Epidermal melanocyte (primary cell): Measurements from ENCODE around the gene CCDC82.

DNA sequence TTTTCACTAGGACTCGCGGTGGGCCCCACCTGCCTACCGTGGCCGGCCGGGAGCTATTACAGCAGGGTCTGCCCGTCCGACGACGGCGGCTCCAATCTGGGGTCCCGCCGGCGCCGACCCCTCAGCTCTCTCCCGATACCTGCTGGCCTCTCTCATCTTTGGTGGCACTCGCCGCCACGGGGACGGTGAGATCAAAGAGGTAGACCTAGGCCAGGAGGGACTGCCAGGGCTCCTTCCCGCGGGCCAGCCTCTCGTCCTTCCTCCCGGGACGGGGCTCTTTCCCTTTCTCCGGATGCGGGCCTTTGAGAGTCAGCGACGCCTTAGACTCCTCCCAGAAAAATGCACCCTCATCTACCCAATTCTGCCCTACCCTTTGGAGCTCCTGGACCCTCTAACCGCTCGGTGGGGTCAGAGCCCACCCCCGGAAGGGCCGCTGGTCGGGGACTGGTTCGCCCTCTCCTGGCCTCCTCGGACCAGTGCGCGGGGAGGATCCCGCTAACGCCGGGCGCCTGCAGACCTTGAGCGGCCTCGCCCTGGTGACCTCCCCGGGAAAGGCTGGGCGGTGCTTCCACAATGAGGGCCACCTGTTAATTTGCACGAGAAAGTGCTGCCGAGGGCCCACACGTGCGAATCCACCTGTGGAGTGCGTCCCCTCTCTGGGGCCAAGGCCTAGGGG lies 61.2 kb downstream of the ENDOD1 start:
- RRBS = 3% methylated on average over 22 of the region's 50 CpGs

DNA sequence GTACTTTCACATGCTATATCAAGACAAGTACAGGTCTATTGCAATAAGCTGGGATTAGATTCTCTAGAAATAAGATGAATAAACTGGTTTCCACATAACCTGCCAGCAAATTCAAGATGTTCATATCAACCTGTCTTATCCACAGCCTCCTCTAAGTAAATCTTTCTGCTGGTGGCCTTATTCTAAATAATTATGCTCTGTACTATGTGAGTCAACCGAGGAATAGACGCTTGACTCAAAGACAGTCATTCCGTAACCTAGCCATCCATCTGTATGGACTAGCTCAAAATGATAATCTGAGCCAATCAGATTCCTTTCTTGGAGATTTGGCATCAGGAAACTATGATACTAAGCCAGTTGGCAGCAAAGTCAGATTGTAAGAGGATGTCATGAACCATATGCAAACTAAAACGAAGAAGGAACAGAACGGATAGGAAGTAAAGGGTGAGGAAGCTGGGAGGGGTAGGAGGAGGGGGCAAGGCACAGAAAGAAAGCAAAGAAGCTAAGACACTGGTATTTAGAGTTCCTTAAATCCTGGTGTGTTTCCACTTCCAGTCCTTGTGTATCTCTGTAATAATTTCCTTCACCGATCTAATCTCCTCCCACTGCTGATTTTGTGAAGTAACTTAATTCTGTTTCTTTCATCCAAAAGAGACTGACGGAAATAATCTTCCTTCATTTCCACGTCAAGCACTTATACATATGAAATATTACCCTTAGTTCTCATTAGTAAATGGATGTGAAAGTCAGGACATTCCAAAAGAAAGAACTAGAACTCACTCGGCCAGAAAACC lies 10.7 kb upstream of the SESN3 start:
- RRBS = no CpG with 5 or more reads among the region's 9 CpGs

DNA sequence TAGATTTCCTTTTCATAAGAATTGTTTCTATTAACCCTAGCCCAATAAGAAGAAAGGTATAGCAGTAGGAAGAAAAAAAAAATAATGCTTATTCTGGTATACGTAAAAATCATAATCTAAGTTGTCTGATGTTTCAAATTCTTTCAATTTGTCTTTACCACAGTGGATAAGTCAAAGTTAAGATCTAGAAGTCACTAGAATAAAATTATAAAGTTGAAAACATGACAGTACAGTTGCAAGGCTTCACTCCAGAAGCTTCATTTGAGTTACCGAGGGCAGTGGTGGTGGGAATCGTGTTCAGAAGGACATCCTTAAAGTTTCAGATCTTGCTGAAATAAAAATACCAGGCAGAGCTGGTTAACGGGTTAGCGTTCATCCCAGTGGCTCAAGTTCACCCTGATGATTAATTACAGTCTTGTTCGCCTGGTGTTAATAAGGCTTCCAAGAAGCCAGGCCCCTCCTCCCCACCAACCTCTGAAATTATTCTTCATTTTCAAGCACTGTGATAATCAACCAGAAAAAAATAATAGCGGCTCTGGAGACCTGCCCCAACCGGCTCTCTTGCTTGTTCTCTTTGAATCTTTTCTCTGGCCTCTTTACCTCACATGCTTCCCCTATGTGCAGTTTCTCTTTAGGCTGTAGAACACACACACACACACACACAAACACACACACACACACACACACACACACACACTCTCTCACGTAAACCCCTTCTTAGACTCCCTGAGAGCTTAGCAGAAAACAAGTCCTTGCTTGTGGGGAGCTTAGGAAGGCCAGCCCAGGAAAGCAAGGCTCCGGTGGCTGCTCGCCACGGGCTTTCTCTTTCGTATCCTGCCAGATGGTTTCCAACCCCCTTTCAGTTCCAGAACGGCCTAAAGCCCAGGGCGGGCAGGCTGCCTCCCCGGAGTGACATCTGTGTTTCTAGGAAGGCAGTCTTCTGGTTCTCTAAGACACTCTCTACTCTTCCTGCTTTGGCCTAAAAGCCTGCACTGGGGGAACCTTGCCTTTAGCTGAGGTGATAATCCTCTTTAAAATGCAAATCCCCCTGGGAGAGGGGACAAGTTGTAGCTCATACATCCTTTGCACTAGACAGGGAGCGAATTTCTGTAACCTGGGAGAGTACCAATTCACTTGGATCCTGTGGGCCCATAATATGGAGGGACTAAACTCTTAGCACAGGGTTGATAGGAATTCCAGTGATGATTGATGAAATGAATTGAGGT lies 106.3 kb upstream of the SESN3 start:
- RRBS = 17% methylated on average over 7 of the region's 17 CpGs

- RRBS = no CpG with 5 or more reads among the region's 5 CpGs
Measured at GRCh38 chr11:95495538-95496263, 264.7 kb upstream of the SESN3 start.

- RRBS = no CpG with 5 or more reads among the region's 13 CpGs
Measured at GRCh38 chr11:95631633-95632021, 158.0 kb downstream of the FAM76B start.

DNA sequence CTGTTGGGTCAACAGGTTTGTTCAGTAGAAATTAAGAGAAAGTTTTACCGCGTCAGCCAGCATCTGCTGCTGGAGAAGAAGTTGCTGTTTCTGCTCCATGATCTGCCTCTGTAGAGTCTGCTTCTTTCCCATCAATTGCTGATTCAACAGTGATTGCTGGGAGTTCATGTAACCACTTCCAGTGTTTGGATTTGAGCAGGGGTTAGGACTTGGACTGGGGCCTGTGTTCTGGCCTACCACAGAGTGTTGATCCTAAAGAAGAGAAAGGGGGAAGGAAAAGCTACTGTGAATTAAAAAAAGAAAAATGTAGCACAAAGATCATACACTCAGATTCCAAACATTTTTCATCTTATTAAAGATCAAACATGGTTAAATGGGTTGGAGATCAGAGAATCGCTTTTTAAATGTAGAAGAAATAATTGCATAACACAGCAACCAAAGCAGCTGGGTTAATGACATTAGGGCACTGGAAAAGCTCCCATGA lies 67.6 kb upstream of the MTMR2 start:
- RRBS = no CpG with 5 or more reads among the region's 3 CpGs

- RRBS = no CpG with 5 or more reads among the region's 9 CpGs
Measured at GRCh38 chr11:96011850-96012790, 88.2 kb upstream of the MTMR2 start.

GRCh38 chr11:96076524-96076999 lies 152.7 kb upstream of the MTMR2 start:
- RRBS = no CpG with 5 or more reads among the region's 2 CpGs

DNA sequence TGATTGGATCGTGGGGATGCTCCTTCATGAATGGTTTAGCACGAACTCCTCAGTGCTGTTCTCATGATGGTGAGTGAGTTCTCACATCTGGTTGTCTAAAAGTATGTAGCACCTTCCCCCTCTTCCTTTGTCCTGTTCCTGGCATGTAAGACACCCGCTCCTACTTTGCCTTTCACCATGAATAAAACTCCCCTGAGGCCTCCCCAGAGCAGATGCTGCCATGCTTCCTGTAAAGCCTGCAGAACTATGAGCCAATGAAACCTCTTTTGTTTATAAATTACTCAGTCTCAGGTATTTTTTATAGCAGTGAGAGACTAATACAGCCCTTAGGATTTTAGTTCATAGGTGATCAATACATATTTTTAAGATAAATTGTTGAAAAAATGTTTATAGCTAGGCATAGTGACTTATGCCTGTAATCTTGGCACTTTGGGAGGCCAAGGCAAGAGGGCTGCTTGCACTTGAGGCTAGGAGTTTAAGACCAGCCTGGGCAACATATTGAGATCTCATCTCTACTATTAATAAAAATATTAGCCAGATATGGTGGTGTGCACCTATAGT lies 191.4 kb downstream of the MAML2 start:
- RRBS = no CpG with 5 or more reads among the region's 3 CpGs

DNA sequence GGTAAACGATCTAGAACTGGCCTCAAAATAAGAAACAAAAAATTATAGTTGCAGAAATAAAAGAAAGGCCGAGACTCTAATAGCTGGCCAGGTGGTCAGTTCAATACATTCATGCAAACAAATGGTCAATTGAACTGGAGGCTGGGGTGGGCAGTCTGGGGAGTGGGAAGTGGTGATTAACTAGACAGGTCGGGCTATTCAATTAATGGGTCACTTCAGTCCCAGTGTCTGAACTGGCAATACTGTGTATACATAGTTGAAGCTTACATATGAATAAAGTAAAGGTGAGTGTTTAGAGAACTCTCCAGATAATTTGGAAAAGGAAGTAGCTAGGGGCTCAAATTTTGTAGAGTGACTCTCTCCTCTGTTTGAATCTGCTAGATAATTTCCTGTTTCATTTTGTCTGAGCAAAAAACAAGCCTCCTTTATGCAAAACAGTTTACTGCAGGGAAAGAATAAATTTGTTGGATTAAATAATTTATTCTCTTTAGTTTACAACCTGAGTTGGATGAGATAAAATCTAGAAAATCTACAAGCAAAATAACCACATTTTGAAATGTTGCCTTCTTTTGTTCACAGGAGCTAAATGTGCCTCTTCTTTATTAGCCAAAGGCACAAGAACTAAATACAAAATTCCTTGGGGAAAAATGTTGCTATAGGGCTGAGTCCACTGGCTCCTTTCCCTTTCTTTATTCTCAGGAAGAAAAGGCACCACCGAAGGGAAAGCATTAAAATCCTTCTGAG lies 148.8 kb downstream of the MAML2 start:
- RRBS = no CpG with 5 or more reads among the region's 4 CpGs

DNA sequence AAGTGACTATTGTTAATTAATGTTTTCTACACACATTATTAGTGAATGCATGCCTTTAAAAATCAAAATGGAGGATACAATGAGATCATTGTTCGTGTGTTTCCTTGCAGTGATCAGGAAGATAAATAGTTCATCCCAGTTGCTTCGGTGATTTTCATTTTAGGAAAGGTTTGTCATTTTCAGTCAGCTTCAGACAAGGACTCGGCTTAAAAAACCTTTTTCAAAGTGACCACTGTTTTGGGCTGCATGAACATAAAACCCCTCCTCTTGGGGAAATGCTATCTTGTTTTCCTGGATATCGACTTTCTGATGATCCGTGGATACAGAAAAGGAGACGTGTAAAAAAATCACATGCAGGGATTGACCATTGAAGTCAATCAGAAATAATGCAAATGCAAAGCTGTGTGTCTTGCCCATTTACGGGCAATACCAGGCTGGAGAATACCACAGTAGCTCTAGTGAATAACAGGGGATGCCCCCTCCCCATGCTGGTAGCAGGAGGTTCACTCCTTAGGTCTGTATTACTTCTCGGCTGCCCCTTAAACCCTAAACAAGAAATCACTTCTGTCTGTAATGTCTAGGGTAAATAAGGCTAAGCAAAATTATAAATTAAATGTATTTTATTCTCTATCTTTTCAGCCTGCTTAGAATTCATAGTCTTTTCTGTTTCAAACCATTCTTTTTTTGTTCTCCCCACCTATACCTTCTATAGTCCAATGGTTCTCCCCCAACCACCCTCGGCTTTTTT lies 146.7 kb downstream of the MAML2 start:
- RRBS = no CpG with 5 or more reads among the region's 9 CpGs

- RRBS = no CpG with 5 or more reads among the region's 2 CpGs
Measured at GRCh38 chr11:96200116-96200845, 142.7 kb downstream of the MAML2 start.

GRCh38 chr11:96215203-96216290 lies 127.4 kb downstream of the MAML2 start:
- RRBS = no CpG with 5 or more reads among the region's 7 CpGs

DNA sequence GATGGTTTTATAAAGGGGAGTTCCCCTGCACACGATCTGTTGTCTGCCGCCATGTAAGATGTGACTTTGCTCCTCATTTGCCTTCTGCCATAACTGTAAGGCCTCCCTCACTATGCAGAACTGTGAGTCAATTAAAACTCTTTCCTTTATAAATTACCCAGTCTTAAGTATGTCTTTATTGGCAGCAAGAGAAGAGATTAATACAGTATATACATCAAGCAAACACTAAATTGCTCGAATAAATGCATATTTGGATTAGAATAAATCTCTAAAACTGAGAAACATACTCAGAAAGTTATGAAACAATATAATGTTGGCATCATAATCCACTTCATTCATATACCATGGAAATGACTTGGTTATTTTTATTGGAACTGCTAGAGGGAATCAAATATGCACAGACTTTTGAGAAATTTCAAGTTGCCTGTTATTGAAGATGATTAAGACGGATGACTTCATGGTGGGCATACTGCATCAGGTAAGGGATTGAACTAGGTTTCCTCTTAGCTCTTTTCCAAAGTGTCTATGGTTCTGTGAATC lies 74.2 kb downstream of the MAML2 start:
- RRBS = no CpG with 5 or more reads among the region's 4 CpGs

- RRBS = no CpG with 5 or more reads among the region's 5 CpGs
Measured at GRCh38 chr11:96294058-96294935, 48.7 kb downstream of the MAML2 start.

DNA sequence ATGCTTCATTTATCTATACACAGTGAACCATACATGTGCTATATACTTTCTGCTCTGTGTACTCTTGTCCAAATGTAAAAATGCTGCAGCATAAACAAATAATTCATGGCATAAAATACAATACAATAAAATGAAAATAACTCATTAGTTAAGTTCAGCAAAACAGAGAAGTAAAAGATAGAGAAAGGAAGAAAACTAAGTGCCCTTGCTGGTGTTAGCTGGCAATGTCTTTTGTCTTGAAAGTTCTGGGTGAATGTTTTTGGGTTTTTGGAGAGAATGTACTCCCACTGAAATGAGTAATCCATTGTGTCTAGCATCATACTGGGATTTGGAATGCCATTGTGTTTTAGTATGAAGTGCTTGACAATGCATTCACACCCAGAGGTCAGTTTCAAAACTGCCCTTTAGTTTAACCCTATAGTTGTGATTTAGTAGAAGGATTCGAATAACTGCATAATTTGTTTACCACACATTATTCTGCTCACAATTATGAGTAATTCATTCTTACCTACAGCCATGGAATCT lies 34.0 kb downstream of the MAML2 start:
- RRBS = no CpG with 5 or more reads among the region's 1 CpG

GRCh38 chr11:96383167-96383760 lies 6.4 kb downstream of the CCDC82 start:
- RRBS = no CpG with 5 or more reads among the region's 3 CpGs

- RRBS = 3% methylated on average over 24 of the region's 64 CpGs
Measured at GRCh38 chr11:96389028-96390136, at the start of gene CCDC82. Gene CCDC82, minus strand, starts transcription at chr11:96389912.